Colon Carcinoma Metastatic in the Lung (tissue), 2 donors: ENCODE results near the genes CSNKA2IP, ARL6, GPR15 and CPOX.

- PRO-cap, 2 experiments: no peak in any of the 2 experiments
Measured at GRCh38 chr3:87375331-87375586, 98.9 kb upstream of the POU1F1 start.

DNA sequence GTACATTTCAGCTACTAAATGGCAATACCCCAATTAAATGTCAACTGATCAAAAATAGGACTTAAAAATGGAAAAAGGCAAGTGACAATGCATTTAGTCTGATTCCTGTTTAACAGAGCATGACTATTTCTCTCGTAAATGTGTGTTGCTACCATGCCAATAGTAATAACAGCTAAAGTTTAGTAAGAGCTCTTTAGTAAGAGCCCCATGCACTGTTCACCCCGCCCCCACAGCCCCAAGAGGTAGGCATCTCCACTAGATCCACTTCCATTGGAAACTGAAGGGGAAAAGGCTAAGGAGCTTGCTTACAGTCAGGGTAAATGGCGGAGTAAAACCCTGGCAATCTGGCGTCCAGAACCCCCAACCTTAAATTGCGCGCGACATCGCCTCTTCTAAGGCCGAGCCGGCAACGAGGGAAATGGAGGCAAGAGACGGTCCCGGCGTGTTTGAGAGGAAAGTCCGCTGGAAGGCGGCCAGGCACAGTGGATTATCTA is 721 bp upstream of the C3orf38 start:
- PRO-cap, 2 experiments: peak in 2 of 2 experiments; most common plus-strand start position 270 of the sequence (in 2)

DNA sequence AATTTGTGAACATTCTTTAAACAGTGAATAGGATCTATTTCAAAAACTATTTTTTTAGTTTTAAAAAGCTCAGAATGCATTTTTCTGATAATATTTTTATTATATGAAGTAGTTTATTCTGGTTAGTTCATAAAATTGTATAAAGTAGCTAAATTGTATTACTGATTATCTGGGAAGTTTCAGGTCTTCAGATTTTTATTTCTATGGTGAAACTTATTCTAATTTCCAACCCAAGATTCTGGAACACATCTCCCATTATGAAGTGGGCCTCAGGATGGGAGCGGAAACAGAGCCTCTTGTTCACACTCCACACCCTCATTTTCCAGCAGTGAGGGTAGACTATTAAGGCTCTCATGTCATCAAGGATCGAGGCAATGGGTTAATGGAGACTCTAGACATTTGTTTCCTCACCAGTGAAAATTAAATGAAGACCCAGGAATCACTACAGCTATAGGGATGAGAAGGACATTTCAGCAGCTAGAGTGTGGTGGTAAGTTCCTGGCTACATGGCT is at the start of gene CSNKA2IP:
CSNKA2IP (plus strand) TSS at position 303 of the 512 bp plus-strand sequence.
- PRO-cap, 2 experiments: no peak in any of the 2 experiments

GRCh38 chr3:89571030-89571842 is 463.8 kb downstream of the EPHA3 start:
- PRO-cap, 2 experiments: no peak in any of the 2 experiments

GRCh38 chr3:93900737-93900957 is 73.0 kb downstream of the PROS1 start:
- PRO-cap, 2 experiments: no peak in any of the 2 experiments

DNA sequence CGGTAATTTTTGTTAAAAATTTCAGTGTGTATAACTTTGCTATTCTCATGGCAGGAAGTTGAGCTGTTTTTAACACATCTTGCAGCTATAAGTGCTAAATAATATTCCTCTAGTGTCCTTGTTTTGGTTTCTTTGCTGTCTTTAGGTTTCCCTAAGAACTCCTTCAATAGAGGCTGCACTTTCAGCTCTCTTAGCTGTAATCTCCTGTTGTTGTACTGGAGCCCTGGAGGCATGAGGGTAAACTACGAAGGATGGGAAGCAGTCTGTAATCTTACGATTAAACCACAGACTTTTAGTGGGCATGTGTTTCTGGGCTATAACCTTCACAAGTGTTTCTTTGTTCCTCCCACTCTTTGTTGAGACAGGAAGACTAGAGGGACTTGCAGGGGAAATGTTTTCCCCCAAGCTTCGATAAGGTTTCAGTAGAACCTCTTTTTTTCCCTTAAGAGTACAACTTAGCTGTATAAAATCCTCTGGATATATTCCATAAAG is 1058.0 kb downstream of the NSUN3 start:
- PRO-cap, 2 experiments: no peak in any of the 2 experiments

- PRO-cap, 2 experiments: no peak in any of the 2 experiments
Measured at GRCh38 chr3:95134935-95135529, 1072.2 kb downstream of the NSUN3 start.

- PRO-cap, 2 experiments: no peak in any of the 2 experiments
Measured at GRCh38 chr3:95721802-95722352, 1092.5 kb upstream of the EPHA6 start.

DNA sequence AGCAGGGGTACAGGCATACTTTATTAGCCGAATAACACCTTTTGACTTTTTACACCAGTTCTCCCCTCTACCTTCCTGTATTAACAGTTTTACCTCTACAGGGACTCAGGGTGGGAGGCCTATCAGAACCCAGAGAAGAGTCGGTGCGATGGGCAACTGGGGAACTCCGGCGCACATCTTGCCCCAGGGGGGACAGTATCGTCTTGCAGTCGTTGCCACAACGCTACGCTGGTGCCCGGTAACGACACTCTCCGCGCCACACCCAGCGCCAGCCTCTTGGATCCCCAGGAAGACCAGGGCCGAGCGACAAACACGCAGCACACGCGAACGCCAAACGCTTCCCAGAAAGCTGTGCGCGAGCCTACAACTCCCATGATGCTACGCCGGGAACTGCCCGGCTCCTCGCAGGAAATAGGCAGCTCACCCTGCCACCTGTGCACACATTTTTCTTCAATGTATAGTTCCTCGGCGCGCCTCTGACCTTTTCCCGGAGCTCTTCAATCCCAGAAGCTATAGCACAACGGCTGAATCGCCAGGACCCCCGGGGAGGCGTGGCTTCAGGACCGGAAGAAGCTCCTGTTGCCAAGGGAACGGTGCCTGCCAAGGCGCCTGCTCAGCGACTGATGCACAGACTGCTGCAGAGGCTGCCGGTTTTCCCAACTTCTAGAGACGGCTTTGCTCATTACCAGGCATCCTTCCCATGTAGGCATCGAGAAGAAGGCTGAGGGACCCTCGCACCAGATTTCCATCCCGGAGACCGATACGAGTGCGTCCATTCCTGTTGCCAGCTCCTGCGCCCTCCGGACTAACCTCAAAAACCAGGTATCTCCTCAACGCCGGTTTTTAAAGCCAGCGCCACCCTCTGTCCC is at the start of gene ARL6:
ARL6 (plus strand) TSS at position 603 of the 869 bp plus-strand sequence.
- PRO-cap, 2 experiments: peak in 2 of 2 experiments; most common plus-strand start position 389 of the sequence (in 1); most common minus-strand start position 335 of the sequence (in 1)

- PRO-cap, 2 experiments: no peak in any of the 2 experiments
Measured at GRCh38 chr3:97932331-97932784, 39.9 kb downstream of the RIOX2 start.

DNA sequence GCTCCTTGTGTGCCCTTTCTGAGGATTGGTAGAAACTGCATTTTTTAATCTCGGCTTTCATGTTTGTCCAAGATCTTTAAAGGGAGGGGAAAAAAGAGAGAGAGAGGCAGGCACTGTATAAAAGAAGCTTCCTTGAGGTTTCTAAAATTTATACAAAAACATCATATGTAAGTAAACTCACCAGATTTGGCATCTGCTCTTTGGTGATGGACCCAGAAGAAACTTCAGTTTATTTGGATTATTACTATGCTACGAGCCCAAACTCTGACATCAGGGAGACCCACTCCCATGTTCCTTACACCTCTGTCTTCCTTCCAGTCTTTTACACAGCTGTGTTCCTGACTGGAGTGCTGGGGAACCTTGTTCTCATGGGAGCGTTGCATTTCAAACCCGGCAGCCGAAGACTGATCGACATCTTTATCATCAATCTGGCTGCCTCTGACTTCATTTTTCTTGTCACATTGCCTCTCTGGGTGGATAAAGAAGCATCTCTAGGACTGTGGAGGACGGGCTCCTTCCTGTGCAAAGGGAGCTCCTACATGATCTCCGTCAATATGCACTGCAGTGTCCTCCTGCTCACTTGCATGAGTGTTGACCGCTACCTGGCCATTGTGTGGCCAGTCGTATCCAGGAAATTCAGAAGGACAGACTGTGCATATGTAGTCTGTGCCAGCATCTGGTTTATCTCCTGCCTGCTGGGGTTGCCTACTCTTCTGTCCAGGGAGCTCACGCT is at the start of gene GPR15:
GPR15 (plus strand) TSS at position 151 of the 733 bp plus-strand sequence.
- PRO-cap, 2 experiments: no peak in any of the 2 experiments

GRCh38 chr3:98551522-98552352 is 20.0 kb downstream of the GPR15 start:
- PRO-cap, 2 experiments: no peak in any of the 2 experiments

GRCh38 chr3:98592885-98594303 is at the start of gene CPOX:
Gene CPOX, minus strand, starts transcription at chr3:98593611.
- PRO-cap, 2 experiments: peak in 2 of 2 experiments; most common plus-strand start chr3:98593761 (in 2); most common minus-strand start chr3:98593653 (in 1)

DNA sequence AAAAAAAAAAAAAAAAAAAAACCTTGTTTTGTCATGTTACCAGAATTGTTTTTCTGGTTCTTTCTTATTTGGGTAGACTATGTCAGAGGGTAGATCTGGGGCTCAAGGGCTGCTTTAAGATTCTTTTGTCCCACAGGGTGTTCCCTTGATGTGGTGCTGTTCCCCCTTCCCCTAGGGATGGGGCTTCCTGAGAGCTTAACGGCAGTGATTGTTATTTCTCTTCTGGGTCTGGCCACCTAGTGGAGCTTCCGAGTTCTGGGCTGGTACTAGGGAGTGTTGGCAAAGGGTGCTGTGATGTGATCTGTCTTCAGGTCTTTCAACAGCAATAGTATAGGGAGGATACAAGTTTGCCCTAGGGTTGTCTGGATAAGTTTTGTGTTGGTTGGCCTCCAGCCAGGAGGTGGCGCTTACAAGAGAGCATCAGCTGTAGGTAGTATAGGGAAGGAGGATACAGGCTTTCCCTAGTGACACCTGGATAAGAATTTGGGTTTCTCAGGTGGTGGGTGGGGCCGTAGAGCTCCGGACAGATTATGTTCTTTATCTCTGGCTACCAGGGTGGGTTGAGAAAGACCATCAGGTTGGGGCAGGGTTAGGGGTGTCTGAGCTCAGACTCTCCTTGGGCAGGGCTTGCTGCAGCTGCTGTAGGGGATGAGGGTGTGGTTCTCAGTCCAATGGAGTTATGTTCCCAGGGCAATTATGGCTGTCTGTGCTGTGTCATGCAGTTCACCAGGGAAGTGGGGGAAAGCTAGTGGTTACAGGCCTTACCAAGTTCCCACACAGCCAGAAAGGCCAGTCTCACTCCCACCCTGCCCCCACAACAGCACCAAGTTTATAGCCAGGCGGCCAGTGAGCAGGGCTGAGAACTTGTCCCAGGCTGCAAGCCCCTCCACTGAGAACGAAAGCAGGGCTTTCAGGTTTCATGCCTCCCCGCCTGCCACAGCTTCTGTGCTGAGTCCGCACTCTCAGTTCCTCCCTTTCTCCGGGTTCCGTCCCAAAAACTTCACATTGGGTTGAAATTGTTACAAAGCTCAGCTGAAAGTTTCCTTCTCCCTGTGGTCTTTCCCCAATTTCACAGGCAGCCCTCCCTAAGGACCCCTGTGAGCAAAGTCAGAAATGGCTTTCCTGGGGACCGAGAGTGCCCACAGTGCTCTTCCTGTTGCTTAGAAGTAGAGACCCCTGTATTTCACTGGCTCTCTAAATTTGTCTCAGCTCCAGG is 19.4 kb upstream of the CPOX start:
- PRO-cap, 2 experiments: no peak in any of the 2 experiments

- PRO-cap, 2 experiments: no peak in any of the 2 experiments
Measured at GRCh38 chr3:98750345-98750949, 12.7 kb upstream of the ST3GAL6 start.

DNA sequence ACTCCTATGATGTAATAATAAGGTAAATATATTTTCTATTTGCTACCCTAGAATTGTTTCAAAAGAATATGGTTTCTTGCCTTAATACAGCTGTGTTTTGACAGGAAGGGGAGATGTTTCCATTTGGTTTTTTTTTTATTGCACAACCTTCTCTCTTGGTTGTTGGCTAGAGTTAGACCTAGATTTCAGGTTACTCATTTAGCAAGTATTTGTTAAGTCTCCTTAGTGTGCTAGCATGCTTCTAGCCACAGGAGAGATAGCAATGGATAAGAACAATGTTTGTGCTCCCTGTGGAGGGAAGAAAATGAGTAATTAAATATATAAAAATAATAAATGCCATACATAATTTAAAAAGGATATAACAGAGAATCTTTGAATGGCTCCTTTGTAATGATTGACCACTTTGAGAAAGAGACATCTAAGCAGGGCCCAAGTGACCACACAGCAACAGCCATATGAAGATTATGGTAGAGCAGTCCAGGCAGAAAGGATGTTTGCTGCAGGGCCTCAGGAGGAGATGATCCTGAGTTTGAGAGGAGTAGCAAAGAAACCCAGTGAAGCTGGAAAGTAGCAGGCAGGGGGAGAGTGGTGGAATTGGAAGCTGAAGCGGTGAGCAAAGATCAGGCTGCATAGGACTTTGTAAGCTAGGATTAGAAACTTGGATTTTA is 22.0 kb downstream of the ST3GAL6 start:
- PRO-cap, 2 experiments: no peak in any of the 2 experiments

- PRO-cap, 2 experiments: no peak in any of the 2 experiments
Measured at GRCh38 chr3:98800460-98800882, 37.3 kb downstream of the ST3GAL6 start.

GRCh38 chr3:99505898-99506510 is 132.4 kb upstream of the COL8A1 start:
- PRO-cap, 2 experiments: no peak in any of the 2 experiments

GRCh38 chr3:99849579-99850376 is 32.1 kb downstream of the CMSS1 start:
- PRO-cap, 2 experiments: no peak in any of the 2 experiments

- PRO-cap, 2 experiments: no peak in any of the 2 experiments
Measured at GRCh38 chr3:99862869-99863736, 45.4 kb downstream of the CMSS1 start.